NALM6 (cell line): ENCODE data around the gene FGD2.

DNA sequence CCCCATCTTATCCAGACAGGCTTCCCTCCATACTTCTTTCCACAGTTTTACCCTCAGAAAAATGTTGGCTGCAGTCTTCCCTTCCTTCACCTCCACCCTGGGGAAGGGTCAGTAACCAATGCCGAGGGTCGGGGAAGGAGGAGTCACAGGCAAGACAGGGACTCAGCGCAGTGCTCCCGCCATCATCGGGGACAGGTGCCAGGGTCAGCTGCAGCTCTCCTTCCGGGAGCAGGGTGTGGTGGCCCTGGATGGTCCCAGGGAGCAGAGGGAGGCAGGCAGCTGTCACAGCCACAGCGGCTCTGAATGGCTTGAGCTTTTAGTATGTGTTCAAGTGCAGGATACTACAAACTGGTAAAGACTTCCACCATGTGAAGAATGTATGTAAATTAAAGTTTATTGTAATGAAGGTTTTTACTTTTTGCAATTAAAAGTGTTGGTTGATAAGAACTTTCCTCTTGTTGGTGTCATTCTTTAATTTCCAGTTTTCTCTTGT, 26.0 kb upstream of the PI16 start:
- PRO-cap: no peak

- PRO-cap: no peak
These were observed 1.6 kb downstream of the MTCH1 start for GRCh38 chr6:36984027-36985086.

DNA sequence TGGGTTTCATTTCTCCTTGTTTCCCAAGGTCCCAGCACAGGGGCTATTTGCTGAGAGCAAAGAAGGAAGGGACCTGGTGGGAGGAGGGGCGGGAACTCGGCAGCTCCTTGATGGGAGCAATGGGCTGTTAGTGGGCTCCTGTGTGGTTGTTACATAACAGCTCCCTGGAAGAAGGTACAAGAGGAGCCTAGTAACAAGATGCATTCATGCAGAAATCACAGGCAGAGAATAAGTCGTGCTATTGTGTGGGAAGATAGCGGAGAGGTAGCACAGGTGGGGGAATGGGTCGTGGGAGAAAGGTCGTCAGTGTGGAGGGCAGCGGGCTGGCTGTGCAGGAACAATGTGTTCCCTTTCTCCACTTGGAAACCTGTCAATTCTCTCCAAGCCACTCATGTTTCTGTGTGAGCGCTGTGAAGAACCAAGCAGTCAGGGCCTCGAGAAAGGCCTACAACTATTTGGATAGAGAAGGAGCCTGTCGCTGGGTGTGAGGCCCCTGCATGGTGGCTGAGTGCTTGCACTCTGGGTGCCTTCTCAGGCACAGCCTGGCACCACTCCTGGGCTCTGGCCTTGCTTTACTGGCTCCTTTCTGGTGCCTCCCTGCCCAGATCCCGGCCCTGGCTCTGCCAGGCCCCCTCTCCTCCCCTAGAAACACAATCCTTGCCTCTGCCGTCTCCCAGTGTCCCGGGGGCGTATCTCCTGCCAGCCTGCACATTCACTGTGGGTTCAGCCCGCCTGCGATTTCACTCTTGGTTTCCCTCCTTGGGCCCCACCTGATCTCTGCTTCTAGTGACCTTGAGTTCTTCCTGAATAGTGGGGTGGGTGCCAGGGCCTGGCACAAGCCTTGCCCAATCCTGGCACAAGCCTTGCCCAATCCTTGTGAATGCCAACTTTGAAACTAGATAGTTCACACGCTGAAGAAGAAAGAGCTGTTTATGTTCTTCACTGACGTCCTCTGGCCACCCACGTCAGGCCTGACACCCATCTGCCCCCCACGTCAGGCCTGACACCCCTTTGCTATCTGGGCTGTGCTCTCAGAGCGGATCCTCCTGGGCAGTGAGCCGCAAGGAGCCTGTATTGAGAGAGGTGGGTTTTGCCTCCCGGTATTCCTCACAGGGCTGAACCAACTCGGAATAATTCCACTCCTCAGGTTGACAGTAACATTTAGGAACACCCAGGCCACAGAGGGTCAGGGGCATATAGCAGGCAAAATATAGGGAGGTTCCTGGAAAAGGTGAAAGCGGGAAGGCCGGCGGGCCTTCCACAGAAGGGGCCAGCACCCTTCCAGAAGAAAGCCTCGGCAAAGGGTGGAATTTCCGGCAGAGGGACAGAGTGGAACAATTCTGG, 7.2 kb upstream of the FGD2 start:
- PRO-cap: no peak

- PRO-cap: no peak
These were observed at the start of gene FGD2 for GRCh38 chr6:37005242-37005970. Gene FGD2 (plus strand): TSS chr6:37005655.

GRCh38 chr6:37007008-37007216, 1.5 kb downstream of the FGD2 start:
- PRO-cap: no peak

DNA sequence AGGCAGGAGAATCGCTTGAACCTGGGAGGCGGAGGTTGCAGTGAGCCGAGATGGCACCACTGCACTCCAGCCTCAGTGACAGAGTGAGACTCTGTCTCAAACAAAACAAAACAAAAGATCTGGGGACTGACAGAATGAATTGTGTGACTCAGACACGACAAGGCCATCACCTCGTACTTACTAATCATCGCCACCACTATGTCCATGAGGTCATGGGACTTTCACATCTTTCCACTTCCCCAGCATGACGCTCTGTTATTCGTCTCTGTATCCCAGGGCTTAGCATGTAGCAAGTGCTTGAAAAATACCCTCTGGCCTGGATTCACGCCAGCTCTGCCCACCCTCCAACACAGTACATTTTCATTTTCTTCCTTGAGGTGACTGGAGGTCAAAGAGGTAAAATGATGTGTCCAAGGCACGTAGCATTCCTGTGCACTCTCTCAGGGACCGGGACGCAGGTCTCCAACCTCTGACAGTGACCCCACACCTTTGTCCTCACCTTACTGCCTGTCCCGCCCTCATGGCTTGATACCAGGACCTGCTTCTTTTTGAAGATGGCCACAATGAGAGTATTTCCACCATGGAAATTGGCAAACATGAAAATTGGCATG, 27.9 kb downstream of the FGD2 start:
- PRO-cap: no peak

GRCh38 chr6:37103182-37104058, 66.5 kb upstream of the PIM1 start:
- PRO-cap: no peak

GRCh38 chr6:37104386-37105073, 65.4 kb upstream of the PIM1 start:
- PRO-cap: no peak

DNA sequence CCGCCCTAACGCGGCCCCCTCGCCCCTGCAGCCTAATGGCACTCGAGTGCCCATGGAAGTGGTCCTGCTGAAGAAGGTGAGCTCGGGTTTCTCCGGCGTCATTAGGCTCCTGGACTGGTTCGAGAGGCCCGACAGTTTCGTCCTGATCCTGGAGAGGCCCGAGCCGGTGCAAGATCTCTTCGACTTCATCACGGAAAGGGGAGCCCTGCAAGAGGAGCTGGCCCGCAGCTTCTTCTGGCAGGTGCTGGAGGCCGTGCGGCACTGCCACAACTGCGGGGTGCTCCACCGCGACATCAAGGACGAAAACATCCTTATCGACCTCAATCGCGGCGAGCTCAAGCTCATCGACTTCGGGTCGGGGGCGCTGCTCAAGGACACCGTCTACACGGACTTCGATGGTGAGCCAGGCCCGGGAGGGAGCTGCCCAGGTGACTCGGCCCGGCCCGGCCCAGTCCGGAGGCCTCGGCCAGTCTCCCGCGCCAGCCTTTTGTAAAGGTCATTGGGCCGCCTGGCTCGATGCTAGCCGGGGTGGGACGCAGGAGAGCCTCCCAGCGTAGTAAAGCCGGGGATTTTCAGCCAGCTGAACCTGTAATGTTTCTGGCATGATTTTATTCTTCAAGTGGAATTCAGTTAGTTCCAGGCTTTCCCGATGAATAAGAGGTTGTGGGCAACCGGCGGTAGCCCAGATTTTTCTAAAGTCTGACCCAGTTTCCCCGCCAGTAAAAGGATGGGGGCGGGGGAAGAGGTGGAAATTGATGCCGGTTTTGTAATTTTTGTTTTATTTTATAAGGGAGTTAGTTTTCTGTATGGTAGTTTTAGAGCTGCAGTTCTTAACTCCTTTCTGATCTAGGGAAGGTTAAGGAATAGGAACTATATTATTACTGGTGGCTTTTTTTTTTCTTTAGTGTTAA, 1.4 kb downstream of the PIM1 start:
- PRO-cap: no peak

GRCh38 chr6:37174288-37175590, 4.8 kb downstream of the PIM1 start:
- PRO-cap: no peak

GRCh38 chr6:37423552-37424305, 9.3 kb upstream of the CMTR1 start:
- PRO-cap: no peak

- PRO-cap: no peak
These were observed 66.5 kb upstream of the CCDC167 start for GRCh38 chr6:37566037-37566729.

DNA sequence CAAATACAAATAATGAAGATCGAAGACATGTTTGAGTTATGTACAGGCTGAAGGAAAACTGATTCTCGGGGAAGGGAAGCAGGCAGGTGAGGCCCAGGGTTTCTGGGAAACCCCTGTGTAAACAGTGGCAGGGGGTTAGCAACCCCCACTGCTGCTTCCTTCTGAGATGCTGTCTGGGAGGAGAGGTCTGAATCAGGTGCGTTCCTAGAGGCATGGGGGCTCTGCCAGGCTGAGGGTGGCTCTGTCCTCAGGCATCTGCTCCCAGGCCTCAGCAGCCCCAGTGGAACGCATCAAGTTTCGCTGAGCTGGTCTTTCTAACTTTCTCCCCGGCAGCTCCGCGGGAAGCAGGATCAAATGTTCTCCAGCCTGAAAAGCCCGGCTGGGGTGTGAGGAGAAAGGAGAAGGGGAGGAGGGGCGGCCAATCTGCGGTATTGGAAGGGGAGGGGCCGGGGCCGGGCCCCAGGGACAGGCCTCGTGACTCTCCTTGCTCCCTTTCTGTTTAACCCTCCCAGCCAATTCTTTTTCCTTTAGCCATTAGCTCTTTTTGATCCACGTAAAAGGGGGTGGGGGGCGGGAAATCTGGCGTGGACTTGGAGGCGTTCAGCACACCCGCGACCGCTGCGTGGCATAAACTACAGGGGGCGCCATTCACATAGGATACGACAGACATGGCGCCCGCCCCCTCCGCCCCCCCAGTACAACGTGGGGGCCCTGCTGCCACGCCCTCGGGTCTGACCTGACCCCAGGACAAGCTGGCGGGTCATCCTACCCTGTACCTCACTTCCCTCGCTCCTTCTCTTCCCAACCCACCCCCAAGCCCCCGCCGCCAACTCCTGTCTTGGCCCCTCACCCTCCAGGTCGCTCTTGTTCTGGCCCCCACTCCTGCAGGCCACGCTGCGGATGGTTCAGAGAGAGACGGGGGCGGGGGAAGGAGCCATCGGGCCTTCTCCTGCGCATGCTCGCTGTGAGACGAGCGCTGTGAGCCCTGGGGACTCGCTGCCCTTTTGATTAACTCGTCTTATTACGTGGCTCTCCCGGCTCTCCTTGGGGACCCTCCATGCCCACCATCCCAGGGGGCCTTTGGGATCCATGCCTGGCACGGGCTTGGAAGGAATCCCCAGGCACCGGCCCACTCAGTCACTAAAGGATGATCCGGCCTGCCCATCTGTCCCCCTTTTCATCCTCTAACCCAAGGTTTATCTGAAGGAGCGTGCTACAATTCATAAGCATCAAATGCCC, 7.7 kb upstream of the MDGA1 start:
- PRO-cap: no peak

- PRO-cap: no peak
These were observed 34.2 kb upstream of the MDGA1 start for GRCh38 chr6:37731893-37732326.

DNA sequence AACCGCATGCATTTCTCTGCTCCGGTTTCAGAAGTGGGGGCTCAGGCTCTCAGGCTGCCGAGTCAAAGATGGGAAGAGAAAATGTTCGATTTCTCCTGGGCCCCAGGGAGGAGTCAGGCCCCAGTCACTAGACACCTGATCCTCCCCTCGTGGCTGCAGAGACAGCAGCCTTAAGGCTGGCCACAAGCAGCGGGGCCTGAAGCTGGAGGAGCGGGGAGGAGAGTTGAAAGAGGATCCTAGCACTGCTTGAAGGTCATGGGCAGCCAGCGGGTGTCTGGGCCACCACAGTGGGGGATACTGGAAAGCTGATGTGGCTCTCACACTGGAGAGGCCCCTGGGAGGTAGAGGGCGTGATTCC, 42.2 kb upstream of the ZFAND3 start:
- PRO-cap: no peak

- PRO-cap: no peak
These were observed 28.2 kb upstream of the ZFAND3 start for GRCh38 chr6:37791055-37791956.

- PRO-cap: no peak
These were observed 2.9 kb downstream of the ZFAND3 start for GRCh38 chr6:37822296-37822915.

- PRO-cap: no peak
These were observed 29.2 kb downstream of the ZFAND3 start for GRCh38 chr6:37848567-37849382.

GRCh38 chr6:38157027-38157648, 337.6 kb downstream of the ZFAND3 start:
- PRO-cap: no peak

GRCh38 chr6:38157794-38158418, 338.4 kb downstream of the ZFAND3 start:
- PRO-cap: no peak